LHCN-M2 (cell line): Measurements from ENCODE around the gene PRDM16.

- RAMPAGE, long total RNA: no peak
These were observed 8.5 kb upstream of the TNFRSF14 start for GRCh38 chr1:2547679-2548029.

DNA sequence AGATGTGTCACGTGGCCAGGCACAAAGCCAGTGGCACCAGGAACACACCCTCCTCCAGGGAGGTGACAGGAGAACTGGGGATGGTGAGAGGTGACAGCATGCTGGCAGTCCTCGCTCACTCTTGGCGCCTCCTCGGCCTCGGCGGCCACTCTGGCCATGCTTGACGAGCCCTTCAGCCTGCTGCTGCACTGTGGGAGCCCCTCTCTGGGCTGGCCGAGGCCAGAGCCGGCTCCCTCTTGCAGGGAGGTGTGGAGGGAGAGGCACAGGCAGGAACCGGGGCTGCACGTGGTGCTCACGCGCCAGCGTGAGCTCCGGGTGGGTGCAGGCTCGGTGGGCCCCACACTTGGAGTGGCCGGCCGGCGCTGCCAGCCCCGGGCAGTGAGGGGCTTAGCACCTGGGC is 11.5 kb upstream of the TTC34 start:
- RAMPAGE, long total RNA: no peak

DNA sequence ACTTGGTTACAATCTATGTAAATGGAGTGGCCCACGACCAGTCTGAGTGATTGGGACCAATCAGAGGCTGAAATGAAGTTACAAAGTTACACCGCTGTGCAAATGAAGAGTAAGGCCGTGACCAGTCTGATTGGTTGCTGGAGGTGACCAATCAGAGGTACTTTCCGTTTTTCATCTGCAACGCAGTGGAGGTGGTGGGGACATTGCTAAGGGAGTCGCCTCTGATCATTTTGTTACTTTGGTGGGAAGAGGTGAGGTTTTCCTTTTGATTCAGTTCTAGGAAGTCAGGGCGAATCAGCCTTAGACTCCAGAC is 38.5 kb upstream of the TTC34 start:
- RAMPAGE, long total RNA: no peak

- RAMPAGE, long total RNA: no peak
These were observed 93.9 kb upstream of the ACTRT2 start for GRCh38 chr1:2927397-2927813.

- RAMPAGE, long total RNA: no peak
These were observed at the start of gene PRDM16 for GRCh38 chr1:3068219-3069320. PRDM16 (plus strand) TSS chr1:3069203.

DNA sequence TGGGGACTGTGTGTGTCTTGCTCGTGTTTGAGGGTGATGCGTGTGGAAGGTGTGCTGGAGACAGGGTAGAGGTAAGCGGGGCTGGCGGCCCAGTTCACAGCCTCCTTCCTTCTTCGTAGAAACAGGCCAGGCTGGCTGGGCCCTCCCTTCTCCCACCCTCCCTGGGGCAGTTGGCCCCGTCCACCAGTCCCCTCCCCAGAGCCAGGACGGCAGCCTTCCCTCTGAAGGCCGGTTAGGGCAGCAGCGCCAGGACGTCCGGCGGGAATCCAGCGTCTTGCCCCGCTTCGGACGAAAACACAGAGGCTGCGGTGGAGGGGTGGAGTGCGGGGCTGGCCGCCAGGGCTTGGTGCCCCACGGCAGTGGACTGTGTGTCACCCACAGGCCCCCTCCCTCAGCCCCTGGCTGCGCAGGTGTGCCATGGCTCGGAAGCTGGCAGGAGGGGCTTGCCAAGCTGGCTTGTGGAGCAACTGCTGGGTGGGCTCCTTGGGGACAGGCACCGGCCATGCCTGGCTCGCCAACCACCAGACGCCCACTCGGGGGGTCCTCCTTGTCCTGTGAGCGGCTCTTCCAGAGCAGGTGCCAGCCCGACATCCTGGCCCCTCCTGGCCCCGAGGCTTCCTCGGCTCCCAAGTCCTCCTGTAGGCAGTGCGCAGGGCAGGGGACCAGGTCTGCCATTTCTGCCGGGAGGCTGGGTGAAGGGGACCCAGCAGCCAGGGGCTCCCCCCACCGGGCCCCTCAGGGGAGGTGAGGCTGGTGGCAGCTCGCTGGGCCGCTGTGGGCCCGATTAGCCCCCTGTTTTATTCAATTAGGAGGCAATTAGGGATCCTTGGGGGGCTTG is 3.7 kb downstream of the PRDM16 start:
- RAMPAGE, long total RNA: no peak

GRCh38 chr1:3075885-3076560 is 7.0 kb downstream of the PRDM16 start:
- RAMPAGE, long total RNA: no peak

DNA sequence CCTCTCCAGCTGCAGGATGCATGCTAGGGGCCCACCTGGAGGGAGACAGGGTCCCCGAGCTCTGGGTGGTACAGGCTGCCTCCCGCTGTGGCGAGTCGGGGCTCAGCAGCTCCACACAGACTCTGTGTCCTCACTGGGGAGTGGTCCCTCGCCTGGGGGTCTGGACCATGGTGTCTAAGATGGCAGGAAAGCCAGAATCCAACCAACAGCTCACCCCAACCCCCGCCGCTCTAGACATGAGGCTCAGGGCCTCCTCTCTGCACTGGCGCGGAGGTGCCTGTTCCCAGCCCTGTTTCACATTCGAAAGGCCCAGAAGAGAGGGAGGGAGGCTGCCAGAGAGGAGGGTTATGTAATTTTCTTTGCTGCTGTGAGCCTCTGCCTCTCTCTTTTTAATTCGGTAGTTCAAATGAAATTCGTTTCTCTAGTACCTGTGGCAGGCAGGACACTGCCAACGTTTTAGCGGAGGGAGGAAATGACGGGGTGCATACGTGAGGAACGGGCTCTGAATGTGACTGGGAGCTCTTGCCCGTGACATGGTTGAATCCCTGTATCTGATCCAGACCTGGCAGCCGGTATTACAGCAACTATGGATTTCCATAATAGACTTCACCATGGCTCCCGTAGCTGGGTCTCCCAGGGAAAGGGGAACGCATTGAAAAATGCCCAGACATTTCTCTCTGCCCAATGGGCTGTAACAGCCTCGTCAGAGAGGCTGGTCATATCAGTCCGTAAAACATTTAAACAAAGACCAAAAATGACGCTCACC is 9.4 kb downstream of the PRDM16 start:
- RAMPAGE, long total RNA: no peak

- RAMPAGE, long total RNA: no peak
These were observed 20.4 kb downstream of the PRDM16 start for GRCh38 chr1:3089294-3089962.

GRCh38 chr1:3096889-3097157 is 27.8 kb downstream of the PRDM16 start:
- RAMPAGE, long total RNA: no peak

- RAMPAGE, long total RNA: no peak
These were observed 102.1 kb downstream of the PRDM16 start for GRCh38 chr1:3170940-3171689.

DNA sequence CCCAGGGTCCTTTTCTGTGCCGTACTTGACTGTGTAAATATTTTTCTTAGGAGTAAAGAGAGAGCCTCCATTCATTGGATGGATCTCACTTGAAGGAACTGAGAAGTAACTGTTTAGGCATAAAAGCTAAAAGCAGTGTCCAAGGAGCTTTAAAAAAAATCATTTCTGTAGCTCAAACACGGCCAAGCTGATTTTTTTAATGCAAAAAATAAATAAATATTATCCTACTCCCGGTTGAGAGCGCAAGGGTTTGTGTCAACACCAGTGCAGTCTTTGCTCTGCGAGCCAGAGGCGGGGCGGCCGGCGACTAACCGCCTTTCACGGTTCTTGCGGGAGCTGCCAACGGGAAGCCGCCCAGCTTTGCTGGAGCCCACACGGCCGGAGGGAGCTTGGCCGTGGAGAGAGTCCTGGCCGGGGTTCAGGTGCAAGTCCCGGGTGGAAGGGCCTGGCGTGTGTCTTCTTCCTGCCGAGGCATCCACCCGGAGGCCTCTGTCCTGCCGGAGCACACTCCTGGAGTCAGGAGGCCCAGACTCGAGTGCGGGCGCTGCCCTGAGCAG is 169.4 kb downstream of the PRDM16 start:
- RAMPAGE, long total RNA: no peak

- RAMPAGE, long total RNA: no peak
These were observed 189.5 kb downstream of the PRDM16 start for GRCh38 chr1:3258364-3259107.

- RAMPAGE, long total RNA: no peak
These were observed 171.4 kb upstream of the ARHGEF16 start for GRCh38 chr1:3282863-3283734.

- RAMPAGE, long total RNA: no peak
These were observed 101.9 kb upstream of the ARHGEF16 start for GRCh38 chr1:3352182-3353445.

DNA sequence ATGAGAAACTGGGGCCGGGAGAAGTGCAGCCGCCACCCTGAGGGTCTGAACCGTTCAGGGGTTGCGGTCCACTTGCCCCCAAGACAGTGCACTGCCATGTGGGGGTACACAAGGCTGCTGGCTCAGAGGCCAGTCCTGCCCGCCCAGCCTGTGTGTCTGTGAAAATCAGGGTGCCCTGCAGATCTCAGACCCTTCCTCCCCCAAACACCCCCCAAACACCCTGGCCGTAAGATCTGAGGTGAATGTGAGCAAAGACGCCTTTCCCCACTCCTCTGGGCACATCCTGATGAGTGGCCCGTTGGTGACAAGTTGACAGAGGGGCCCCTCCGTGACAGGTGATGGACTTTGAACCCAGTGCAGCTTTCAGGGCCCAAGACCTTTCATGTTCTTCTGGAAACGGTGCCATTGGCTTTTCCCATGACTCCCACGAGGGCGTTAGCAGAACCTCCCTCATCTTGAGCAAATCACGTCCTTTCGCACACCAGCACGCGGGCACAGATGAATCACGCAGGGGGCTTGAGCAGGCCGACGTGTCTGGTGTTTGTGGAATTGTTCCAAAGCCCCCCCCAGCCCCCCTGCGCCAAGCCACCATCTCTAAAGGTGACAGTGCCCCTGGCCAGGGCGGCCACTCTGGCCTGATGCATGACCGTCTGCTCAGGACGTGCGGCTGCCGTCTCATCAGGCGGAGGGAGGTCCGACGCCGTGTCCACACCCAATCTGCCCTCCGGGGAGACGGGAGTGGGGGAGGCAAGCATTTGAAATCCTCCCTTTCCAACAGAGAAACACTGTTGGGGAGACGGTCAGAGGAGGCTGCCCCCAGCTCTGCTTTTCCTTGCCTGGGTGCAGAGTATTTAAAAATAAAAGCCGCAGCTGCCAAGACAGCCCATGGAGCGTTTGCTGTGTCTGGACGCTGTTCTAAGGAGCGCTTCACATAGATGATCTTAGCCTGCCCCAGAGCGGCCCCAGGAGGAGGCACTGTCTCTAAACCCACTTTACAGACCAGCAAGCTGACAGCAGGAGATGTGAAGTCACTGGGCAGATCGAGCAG is 98.4 kb upstream of the ARHGEF16 start:
- RAMPAGE, long total RNA: no peak

- RAMPAGE, long total RNA: no peak
These were observed 57.0 kb upstream of the ARHGEF16 start for GRCh38 chr1:3397342-3397987.

GRCh38 chr1:3423171-3423930 is 31.1 kb upstream of the ARHGEF16 start:
- RAMPAGE, long total RNA: no peak

DNA sequence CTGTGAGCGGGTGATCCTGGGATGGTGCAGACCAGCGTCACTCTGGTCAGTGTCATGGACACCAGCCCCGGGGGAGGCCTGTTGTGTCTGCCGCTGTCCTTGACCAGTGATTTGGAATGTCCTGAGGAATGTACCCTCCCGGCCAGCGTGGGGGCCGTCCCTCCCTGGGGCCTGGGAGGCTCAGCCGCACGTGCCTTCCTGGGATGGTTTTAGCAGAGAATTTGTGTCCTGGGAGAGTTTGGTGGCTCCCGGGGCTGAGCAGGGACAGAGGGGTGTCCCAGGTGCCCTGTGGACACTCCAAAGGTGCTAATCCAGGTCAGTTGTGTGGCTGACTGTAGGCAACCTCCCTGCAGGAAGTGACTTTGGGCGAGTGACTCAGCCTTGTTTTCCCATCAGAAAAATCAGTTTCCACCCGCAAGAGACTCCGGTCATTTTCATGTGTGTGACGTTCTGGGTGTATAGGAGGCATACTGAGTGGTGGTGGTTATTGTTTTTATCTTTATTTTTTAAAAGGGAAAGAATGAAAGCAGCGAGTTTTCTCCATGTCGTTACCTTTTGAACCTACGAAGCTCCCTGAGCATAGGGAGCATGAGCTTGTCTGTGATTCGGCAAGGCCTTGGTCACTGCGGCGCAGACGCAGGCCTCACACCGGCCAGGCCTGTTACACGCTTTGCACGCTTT is 6.4 kb downstream of the ARHGEF16 start:
- RAMPAGE, long total RNA: no peak

DNA sequence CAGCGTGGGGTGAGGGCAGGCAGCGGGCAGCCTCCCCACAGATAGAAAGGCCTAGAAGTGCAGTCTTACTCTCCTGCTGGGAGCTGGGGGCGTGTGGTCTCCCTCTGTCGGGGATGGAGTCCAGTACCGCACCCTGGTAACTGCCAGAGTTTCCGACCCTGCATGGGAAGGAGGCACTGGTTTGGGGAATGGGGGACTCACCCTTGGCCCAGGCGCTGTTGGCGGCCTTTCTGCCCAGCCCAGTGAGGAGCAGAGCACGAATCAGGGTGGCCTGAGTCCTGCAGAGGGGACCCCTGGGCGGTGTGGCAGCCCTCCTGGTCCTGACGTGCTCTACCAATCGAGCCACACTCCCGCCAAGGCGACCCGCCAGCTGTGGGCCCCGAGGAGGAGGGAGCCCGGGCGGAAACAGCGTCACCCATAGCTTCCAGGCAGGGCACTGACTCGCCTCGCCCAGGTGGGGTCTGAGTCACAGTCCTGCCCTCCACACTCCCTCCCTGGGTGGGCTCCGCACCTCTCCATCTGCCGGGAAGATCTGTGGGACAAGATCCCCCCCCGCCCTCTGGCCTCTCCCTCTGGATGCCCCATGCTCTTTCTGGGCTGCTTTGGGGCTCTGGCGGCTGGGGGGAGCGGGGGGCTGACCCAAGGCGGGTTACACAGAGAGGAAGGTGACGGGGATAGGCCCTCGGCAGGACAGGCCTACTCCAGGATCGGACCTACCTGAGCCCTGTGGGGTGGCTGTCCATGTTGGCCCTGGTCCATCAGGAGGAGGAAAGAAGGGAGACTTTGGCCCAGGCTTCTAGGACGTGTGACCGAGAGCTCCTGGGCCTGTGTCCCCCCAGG is 13.8 kb downstream of the ARHGEF16 start:
- RAMPAGE, long total RNA: no peak